Parietal lobe (tissue), 2 donors: ENCODE measurements around a stretch of chr14.

GRCh38 chr14:100349031-100349796 lies 25.9 kb downstream of the WARS1 start:
- RAMPAGE, long total RNA = no peak

DNA sequence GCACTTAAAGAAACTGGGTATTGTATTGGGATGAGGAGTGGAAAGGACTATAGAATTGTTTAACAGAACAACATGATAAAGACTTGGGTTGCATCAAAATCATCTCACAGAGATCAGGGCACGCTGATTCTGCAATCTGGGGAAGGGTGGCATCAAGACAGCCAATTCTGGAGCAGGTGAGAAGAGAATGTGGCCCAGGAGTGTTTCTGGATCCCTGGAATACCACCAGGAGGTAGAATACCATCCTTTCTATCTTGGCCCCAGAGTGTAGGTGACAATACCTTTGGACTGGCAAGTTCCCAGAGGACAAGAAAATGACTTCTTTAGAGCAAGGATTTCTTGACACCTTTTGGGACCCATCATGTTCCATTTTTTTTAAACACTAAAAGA lies 657 bp downstream of the WARS1 start:
- RAMPAGE, long total RNA = no peak

DNA sequence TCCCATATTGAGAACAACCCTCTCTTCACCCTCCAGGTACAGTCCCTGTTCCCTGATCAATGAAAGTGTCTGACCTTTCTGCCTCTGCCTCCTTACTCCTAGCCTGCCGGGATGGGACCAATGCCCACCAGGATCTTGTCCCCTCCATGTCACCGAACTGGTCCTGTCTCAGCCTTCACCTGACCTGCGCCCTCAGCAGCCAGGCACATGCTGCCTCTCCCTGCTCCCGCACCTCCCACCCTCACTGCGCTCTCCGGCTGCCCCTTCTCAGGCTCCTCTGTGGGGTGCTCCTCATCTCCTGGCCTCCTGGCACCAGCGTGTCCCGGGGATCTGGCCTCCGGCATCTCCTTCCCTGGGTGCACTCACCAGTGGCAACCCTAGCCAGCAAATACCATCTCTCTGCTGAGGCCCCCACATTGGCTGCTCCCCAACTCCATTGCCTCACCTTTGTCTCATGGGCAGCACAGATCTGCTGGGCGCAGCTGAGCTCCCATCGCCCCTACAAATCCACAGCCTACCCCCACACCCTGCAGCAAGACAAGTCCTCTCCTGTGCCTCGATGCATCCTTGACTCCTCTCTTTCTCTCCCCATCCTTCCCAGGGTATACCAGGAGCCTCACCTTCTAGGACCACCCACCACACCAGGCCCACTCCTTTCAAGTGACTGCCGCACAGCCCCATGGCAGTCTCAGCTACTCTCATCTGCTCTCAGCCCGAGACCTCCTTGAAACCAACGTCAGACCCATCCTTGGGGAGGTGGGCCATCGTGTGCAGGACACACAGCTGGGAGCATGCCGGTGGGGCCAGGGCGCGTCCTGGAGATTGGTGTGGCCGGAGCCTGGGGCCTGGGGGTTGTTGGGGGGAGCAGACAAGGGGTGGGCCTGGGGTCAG lies 28.8 kb downstream of the BEGAIN start:
- RAMPAGE, long total RNA = no peak

- RAMPAGE, long total RNA = no peak
Measured at GRCh38 chr14:100664168-100664745, 62.4 kb upstream of the DLK1 start.

DNA sequence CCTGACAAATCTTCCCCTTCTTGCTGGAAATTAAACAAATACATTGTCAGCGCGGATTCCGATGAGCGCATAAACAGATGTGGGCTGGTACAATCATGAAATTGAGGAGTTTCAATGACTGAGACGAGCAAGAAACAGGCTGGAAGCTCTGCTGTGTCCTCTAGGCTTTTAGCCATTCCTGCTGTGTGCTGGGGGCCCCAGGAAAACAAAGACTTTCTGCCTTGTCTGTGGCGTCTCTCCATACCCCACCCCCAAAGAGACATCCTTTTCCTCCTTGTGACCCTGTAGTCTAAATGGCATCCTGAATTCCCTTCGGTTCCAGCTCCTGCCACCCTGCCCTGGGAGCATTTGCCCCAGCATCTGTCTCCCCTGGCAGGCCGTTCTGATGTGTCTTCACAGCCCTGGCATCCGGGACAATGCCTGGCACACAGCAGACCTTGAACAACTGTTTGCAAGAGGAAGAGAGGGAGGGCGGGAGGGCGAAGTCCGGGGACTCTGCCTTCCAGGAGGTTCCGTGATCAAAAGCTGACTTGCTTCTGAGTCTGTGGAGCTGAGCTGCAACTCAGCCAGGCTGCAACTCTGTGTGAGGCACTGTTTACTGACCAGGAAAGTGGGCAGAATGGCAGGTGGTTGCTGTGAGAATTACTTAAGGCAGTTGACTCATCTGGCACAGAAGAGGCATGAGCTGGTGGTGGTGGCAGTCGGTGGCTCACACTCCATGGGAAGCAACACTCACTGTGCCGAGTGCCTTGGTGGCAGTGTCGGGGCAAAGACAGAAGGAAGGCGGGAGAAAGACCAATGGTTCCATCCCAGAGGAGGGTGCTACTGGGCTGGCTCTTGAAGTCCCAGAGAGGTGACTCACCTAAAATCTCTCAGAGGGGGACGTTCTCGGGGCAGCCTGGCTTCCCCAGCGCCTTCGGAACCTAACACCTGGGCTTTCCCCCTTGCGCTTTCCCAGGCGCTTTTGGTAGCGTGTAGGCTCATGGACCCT lies 61.2 kb upstream of the DLK1 start:
- RAMPAGE, long total RNA = no peak

DNA sequence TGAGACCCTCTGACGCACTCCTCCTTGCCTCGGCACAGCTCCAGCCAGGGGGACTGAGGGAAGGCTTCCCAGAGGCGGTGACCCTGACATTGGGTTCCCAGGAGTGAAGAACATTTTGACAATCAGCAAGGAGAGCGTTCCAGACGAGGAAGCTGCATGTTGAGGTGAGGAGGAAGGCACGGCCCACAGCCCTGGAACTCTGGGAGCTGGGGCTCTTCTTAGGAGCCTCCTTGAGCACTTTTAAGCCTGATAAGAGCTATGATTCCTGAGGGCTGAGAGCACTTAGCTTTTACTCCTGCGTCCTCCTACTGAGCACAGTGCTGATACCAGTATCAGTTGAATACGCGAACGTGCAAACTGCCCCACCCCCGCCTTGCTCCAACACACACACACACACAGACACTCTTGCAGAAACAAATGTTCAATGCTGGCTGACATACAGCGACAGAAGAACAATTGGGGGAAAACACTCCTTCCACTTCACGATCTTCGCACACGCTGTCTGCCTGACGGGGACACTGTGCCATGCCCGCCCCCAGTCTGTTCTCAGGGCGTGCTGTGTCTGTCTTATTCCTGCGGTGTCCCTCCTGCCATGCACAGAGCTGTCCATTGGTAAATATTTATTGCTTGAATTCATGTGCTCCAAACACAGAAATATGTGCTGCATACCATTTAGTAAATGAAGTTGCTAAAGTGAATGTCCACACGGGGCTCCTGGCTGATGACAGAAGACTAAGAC lies 57.2 kb upstream of the DLK1 start:
- RAMPAGE, long total RNA = no peak

DNA sequence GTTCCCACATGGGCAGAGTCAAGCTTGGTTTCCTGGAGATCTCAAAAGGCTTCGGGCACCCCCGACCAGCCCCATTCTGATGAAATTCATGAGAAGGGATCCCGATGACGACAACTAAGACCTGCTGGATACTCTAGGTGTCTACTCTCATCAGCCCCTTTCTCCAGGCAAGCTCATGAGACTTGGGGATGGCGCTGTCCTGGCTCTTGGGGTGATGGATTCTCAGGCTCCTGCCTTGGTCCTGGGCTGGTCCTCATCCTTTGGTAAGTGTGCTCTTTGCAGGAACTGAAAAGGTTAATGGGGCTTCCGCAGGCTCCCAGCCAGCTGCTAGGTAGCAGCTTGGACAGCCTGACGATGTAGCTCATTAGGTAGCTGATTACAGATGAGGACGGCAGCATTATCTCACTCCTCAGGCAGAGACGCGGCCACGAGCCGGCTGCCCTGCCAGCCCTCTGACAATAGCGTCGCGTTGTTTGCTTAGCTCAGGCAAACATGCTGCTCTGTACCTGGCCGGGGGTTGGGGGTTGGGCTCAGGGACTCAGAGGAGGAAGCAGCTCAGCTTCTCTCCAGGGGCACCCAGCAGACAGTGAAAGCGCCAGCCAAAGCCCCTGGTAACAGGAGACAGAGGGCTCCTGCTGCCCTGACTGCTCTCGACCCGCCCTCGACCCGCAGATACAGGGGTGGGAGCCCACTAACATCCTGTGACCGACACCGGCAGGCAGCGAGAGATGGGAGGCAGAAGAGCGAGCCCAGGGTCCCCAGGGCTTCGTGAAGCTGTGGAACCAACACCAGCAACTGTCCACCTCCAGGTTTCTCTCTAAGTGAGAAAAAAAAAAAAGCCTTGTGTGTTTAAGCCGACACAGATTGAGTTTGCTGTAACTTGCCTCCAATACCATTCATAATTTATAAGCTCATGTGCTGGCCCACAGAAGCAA lies 53.6 kb upstream of the DLK1 start:
- RAMPAGE, long total RNA = no peak

- RAMPAGE, long total RNA = no peak
Measured at GRCh38 chr14:100703754-100704227, 22.9 kb upstream of the DLK1 start.

DNA sequence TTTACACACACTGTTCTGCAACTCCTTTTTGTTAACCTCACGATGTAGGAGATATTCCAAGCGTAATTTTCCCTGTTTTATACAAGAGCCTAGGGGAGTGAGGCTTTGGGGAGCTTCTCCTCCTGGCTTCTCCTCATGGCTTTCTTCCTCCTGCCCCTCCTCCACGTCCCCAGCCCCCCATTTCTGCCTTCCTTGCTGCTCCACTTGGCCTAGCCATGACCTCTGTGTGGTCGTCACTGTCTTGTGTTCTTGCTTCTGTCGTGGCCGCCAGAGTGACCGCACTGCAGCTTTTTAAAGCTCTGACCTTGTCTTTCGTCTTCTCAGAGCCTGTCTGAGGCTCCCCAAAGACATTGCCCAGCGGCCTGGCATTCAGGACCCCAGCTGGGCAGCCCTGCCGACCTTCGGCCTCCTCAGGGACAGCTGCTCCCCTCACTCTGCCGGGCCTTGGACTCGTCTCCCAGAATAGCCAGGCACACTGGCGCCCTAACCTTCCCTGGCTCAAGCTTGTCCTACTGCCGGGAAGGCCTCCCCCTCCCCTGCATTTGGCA lies 15.9 kb upstream of the DLK1 start:
- RAMPAGE, long total RNA = no peak

DNA sequence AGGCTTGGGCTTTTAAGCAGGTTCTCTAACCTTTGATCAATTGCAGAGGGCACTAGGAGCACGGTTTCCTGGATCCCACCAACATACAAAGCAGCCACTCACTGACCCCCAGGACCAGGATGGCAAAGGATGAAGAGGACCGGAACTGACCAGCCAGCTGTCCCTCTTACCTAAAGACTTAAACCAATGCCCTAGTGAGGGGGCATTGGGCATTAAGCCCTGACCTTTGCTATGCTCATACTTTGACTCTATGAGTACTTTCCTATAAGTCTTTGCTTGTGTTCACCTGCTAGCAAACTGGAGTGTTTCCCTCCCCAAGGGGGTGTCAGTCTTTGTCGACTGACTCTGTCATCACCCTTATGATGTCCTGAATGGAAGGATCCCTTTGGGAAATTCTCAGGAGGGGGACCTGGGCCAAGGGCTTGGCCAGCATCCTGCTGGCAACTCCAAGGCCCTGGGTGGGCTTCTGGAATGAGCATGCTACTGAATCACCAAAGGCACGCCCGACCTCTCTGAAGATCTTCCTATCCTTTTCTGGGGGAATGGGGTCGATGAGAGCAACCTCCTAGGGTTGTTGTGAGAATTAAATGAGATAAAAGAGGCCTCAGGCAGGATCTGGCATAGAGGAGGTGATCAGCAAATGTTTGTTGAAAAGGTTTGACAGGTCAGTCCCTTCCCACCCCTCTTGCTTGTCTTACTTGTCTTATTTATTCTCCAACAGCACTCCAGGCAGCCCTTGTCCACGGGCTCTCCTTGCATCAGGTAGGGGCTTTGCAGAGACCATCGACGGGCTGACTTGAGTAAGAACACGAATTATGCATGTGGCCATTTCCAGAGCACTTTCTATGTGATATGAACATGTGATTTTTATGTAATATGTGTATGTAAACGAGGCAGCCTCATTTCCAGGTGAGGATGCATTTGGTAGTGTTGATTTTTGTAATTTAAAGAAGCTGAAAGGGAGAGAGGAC lies 74.2 kb downstream of the RTL1 start:
- RAMPAGE, long total RNA = no peak

DNA sequence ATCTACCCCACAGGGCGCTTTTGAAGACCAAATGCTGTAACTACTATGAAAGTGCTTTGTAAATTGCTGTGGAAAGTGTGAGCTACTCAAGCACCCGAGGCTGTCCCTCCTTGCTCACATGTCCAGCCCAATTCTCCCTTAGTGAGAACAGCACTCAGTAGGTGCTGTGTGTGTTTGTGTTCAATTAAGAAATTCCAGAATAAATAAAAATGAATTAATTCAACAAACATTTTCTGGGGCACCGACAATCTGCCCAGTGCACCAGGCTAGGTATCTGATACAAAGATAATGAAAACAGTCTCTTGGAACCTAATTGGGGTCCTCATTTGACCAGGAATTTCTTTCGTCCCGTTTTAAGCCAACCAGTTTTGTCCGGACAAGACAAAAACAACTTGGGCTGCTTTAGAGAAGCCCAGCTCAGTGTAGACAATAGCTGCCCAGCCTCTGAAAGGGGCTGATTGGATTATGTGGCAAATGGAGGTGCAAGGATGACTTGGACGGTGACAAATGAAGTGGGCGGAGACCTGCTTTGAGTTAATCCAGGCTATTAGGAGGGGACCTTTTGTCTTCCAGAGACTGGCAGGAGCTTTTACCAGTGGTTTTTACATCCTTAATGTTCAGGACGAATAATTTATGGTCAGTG lies 73.0 kb downstream of the RTL1 start:
- RAMPAGE, long total RNA = no peak

- RAMPAGE, long total RNA = no peak
Measured at GRCh38 chr14:100923947-100924530, 20.5 kb upstream of the RTL1 start.

GRCh38 chr14:101473817-101474130 lies 287.7 kb upstream of the PPP2R5C start:
- RAMPAGE, long total RNA = no peak

DNA sequence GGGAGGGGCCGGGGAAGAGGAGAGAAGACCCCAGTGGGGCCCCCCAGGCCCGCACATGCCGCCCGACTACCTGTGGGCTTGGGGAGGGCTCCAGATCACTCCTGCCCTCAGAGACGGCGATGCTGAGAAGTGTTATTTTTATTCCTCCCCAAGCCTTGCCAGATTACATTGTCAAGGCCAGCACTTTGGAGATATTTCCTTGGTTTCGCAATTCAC lies 285.9 kb upstream of the PPP2R5C start:
- RAMPAGE, long total RNA = no peak

DNA sequence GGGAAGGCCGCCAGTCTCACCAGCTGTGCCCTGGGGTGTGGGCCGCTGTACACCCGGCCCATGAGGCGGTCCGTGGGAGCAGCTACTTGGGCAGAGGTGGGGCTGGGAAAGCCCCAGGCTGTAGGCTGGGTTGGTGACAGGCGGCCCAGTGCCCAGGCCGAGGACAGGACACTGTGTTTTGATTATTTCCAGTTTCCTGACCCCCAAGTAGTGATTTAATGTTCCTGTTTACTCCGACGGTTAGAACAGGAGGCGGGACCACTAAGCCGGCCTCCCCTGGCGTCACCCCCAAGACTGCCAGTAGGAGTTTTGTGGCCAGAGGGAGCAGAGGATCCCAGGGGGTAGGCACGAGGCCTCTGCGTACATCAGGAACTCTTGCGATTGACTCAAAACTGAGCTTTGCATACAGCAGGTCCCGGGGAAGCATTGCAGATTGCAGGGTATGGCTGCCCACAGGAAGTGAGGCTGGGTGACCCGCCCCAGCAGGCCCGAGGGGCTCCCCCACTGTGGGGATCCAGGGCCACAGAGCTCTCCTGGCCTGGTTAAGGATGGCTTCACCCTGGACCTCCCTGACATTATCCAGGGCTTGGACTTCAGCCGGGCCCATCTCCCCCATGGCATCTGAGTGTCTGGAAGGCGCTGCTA lies 242.7 kb upstream of the PPP2R5C start:
- RAMPAGE, long total RNA = no peak

DNA sequence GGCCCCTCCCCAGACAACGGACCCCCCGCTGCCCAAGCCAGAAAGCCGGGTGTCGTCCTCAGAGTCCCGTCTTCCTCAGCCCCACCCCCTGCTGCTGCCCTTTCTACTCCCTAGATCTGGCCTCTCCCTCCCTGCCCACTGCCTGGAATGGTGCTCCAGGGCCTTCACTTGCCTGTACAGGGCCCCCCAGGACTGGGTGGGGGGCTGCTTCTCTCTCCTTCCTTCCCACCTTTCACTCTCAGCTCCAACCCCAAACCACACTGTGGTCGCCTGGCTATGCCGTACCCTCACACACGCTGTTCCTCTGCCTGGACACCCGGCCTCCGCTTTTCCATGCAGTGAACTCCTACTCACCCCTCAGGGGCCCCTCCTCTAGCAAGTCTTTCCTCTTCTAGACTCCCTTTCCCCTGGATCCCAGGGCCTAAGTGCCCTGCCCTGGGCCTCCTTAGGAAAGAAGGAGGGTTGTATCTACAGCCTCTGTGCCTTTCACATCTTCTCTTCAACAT lies 225.8 kb upstream of the PPP2R5C start:
- RAMPAGE, long total RNA = no peak

DNA sequence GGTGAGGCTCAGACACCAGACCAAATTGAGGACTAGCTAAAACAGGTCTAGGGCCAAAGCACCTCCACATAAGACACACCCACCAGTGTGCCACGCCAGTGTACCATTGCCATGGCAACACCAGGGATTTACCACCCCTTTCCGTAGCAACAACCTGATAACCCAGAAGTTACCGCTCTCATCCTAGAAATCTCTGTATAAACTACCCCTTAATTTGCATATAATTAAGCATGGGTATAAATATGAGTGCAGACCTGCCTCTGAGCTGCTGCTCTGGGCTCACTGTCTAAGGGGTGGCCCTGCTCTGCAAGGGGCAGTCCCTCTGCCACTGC lies 57.3 kb upstream of the PPP2R5C start:
- RAMPAGE, long total RNA = no peak

DNA sequence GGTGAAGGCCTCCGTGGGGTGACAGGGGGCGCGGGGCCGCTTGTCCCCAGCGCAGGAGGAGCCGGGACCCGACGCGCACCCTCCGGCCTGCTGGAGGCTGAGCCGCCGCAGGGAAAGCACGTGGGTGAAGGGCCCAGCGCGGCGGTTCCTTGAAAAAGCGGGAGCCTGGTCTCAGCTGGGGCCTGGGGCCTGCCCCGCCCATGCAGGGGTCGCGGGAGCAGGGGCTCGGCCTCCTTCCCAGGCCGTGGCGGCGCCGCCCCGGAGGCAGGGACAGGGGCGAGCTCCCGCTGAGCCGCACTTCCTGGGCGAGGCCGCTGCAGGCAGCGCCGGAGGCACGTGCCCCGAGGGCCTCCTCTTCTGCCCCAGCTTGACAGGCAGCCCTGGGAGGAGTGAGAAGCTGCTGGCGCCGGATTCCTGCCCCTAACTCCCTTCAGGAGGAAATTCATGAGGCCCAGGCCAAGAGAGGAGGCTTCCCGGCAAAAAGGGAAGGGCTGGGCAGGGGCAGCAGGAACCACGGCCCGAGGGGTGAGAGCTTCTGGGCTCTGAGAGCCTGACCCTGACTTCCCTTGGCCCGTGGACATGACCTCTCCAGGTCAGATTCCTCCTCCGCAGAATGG lies 55.4 kb upstream of the PPP2R5C start:
- RAMPAGE, long total RNA = no peak

DNA sequence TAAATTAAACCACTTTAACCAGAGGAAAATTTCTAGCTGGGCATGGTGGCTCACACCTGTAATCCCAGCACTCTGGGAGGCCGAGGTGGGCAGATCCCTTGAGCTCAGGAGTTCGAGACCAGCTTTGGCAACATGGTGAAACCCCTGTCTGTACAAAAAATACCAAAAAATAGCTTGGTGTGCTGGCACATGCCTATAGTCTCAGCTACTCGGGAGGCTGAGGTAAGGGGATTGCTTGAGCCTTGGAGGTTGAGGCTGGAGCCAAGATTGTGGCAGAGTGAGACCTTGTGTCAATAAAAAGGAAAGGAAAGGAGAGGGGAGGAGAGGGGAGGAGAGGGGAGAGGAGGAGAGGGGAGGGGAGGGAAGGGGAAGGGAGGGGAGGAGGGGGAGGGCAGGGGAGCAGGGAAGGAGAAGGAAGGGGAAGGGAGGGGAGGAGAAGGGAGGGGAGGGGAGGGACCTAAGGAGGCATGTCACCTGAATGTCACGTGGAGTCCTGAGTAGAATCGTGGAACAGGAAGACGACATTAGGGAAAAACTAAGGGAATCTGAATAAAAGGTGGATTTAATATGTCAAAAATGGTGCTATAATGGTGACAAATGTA lies 42.9 kb upstream of the PPP2R5C start:
- RAMPAGE, long total RNA = no peak

- RAMPAGE, long total RNA = no peak
Measured at GRCh38 chr14:101767317-101768137, 6.0 kb downstream of the PPP2R5C start.